Osteocyte (in vitro differentiated cells): Measurements from ENCODE around the genes ZSCAN30 and C18orf21.

- PRO-cap: no peak
These were observed 214.8 kb upstream of the DTNA start for GRCh38 chr18:34495422-34495621.

DNA sequence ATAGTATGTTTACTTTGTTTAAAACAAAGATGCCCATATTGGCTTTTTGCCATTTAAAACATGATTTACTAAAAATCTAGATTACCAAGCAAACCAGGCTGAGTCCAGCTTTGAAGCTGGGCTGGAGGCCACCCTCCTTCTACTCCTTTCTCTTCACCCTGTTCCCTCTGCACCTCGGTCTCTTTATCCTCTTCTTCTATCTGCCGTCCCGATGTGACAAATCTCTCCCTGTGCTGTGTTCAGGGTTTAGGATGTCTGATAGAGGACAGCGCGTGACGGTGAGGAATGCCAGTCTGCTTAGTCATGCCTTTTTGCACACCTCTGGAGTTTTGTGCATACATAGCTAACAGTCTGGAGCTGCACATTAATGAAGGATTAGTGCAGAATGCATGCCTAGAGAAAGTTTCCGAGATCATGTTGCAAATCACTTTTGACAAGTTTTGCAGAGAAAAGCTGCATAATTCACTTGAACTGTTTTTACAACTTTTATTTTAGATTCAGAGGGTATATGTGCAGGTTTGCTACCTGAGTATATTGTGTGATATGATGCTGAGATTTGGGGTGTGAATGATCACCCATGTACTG is 28.4 kb downstream of the DTNA start:
- PRO-cap: no peak

DNA sequence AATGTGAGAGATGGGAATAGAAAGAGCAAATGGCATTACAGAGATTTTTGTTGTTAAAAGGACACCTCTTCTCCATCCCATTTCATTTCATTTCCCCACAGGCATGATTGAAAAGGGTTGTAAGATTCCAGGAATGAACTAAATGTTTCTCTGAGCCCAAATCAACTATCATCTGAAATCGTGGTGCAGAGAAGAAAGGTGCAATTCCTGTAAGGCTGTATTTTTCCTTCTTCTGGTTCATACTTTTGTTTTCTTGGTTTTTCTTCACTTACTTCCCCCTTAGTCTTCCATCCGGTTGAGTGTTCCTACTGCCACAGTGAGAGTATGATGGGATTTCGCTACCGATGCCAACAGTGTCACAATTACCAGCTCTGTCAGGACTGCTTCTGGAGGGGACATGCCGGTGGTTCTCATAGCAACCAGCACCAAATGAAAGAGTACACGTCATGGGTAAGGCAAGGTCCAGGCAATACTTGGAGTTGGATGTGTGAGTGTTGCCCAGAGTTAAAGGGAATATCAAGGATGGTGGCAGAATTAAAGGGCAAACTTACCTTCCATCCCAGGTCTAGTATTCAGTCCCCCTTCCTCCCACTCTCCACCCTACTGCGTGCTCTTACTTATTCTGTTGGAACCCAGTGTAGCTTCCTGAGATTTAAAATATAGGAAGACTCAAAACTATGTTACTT is 107.9 kb downstream of the DTNA start:
- PRO-cap: no peak

DNA sequence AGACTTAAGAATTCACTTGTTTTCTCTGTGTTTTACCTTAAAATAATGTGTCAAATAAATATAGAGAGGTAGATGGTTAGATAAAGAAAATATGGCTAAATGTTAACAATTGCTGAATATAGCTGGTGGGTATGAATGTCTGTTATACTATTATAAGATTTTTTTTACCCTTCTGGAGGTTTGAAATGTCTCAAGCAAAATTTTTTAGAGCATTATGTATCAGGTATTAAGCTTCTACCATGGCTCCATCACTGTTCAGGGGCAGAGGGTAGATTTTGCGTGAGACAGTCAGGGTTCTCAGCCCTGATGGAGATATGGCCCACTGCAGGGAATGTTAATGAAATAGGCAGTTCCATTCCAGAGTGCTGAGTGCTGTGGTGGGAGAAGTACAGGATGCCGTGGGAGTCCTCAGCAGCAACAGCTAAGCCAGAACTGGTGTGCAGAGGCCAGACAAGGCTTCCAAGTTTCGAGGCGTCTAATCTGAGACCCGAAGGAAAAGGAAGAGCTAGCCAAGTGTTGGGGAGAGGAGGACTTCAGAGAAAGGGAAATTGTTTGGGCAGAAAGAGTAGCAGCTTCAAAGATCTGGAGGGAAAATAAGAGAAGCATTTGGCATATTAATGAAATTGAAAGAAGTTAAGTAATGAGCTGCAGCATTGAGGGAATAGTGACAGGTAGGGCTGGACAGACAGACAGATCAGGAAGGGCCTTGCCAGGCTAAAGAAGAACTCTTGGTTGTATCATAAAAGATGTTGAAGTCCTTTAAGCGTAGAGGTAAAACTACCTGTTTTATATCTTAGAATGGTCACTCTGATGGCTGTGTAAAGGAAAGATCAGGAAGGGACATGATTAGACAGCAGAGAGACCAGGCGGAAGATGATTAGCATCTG is 30.2 kb upstream of the MAPRE2 start:
- PRO-cap: no peak

- PRO-cap: no peak
These were observed 11.0 kb upstream of the MAPRE2 start for GRCh38 chr18:35030228-35030610.

DNA sequence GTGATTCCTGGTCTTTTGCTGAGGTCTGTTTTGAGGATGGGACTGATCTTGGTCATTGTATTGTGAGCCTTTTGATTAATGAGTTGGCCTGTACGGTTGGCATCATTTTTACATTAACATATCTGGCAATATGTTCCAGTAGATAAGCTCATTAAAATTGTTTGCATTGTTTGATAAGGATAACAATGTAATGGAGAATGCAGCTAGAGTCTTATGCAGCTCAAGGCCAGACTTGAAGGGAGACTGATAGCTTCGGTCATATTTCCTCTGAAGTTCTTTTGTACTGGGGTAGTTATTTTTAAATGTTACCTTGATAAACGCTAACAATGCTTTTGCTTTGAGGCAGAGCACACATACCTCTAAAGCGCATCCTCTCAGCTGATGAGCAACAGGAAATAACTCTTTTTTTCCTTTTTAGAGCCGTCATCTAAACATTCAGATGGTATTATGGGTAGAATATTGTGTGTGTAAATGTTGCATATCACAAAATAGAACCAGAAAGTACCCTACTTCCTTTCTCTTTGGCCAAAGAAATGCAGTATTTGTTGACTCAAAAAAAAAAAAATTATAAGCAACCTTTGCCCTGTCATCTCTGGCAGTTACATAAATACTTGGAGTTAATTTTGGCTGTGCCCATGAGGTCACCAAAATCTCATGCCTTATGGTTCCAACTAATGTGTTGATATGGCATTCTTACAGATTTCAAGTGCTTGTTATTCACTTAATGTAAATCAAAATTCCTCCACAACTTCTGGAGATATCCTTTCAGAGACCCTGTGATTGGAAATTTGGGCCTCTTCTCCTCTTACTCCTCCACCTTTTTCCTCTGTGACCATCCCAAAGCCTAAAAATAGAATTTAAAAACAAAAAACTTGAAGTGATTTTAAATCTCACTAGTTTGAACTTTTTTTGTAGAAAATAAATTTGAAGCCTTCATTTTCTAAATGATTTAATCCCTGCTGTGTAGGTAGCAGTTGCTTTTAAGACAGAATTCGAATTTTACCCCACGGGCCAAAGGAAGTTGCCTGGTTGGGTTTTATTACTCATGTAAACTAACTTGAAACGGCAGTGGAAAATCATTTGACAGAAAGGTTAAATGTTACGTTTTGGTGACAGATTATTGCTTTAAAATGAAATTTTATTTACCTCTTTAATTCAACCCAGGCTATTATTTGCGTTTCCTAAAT is 1.6 kb downstream of the MAPRE2 start:
- PRO-cap: no peak

DNA sequence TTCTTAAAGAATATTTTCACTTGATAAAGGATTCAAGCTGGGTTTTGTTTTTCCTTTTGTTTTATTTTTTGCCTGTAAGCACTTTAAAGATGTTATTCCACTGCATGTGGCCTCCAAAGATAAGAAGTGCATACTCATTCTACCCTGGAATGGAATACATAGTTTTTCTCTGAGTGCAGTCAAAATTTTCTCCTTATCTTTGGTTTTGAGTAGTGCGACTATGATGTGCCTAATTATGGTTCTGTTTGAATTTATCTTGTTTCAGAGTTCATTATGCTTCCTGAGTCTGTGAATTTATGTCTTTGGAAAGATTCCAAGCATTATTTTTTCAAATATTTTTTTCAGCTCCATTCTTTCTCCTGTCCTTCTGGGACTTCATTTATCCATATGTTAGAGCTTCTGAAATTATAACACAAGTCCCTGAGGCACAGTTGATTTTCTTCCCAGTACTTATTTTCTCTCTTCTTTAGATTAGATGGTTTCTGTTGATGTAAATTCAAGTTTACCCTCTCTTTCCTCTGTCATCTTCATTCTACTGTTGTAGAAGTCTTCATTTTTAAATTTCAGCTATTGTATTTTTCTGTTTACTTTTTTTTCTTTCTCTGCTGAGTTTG is 69.6 kb downstream of the MAPRE2 start:
- PRO-cap: no peak

GRCh38 chr18:35261283-35262020 is 20.6 kb downstream of the ZNF397 start:
- PRO-cap: no peak

DNA sequence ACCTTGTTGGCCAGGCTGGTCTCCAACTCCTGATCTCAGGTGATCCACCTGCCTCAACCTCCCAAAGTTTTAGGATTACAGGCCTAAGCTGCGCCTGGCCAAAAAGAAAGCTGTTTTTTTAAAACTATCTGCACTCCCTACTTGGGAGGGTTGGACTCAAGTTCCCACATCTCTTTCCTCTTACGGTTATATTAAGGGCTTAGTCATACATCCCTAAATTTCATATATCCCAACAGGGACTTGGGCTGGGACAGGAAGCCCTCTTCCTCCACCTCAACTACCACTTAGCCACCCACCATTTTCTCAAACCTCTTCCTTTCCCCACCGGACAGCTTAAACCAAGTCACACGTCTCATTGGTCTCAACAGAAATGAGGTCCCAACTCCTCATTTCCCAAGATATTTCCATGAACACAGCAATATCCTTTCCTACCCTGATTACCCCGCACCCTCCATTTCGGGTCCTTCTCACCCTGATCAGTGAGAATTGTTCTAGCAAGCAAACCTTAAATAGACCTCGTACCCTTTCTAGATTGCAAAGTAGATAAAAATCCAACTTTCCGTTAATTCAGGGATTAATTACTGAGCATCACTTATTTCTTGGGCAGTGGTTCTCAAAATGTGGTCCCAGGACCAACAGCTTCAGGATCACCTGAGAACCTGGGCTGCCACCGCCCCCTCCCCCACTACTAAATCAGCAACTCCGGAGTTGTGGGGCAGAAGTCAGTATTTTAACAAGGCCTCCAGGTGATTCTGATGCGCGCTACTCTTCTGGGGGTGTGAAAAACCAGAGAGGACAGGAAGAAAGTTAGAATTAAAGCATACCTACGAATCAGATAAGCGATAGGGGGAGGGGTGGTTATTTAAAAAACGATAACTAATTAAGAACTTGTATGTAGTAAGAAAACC is 602 bp downstream of the ZSCAN30 start:
- PRO-cap: no peak

GRCh38 chr18:35290111-35290888 is at the start of gene ZSCAN30:
ZSCAN30 (minus strand) TSS chr18:35290229.
- PRO-cap: bidirectional peak, plus-strand start at chr18:35290324, minus-strand start at chr18:35290198

- PRO-cap: no peak
These were observed 1.1 kb upstream of the ZNF24 start for GRCh38 chr18:35344950-35346075.

DNA sequence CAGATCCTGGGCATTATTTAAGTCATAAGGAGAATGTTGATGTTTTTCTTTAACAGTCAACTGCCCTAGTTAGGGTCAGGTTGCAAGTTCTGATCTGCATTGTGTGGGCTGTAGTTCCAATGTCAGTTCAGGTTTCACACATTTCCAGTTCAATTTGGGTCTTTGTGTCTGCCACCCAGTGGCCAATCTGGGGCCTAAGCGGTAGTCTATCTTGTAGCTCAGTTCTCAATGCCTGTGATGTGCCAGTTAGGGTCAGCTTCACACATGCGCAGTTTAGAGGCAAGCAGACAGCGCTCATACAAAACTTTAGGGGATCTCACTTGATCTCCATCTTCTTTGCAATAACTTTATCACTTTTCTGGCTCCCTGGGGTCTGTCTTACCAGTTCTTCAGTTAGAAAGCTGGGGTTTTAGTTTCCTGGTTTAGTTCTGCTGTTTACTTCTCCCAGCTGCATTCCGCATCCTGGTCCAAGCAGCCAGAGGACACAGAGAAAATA is 10.9 kb upstream of the ZNF24 start:
- PRO-cap: no peak

- PRO-cap: no peak
These were observed 9.0 kb downstream of the INO80C start for GRCh38 chr18:35488765-35489195.

DNA sequence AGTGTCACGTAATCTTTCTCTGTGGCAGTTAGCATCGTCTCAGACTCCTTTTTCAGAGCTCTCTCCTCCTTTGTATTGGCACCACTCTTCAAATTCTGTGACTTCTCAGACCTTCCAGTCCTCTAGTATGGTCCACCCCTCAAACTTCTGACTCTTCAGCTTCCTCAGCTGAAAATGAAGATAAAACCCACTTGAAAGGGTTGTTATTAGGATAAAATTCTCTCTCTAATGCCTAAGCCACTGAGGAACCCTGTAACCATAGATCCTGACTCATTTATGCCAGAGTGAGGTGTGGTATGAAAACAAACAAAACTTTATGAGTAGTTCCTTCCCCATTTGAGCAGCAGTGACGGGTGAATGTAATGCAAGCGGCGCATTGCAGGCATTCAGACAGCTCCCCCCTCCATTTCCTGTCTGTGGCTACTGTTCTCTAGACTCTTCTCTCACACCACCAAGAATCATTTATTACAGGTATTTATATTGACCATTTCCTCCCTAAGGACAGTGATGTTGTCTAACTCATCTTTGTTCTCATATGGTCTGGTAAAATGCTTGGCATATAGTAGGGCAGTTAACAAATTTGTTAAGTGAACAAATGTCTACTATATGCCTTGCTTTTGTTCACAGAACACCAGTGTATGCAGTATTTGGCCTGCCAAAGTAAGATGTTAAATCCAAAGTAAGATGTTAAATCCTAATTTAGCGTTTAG is 35.3 kb downstream of the GALNT1 start:
- PRO-cap: no peak

GRCh38 chr18:35654501-35654843 is 72.9 kb downstream of the GALNT1 start:
- PRO-cap: no peak

GRCh38 chr18:35692923-35693912 is 111.7 kb downstream of the GALNT1 start:
- PRO-cap: no peak

- PRO-cap: no peak
These were observed 128.6 kb downstream of the GALNT1 start for GRCh38 chr18:35709759-35710902.

DNA sequence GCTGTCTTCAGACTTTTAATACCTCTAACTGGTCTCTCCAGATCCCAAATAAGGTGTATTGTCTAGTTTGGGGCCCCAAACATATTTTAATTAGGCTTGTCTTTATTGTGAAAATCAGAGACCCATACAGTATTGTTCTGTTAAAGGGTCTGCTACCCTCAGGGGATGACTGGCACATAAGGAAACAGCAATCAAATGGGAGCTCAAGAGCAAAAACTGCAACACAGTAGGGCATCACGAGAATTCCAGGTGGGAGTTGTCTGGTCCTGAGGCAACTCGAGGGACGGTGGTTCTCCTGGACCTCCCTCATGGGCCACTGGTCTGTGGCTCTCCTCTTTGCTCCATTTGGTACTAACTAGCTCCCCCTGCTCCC is 88.3 kb upstream of the C18orf21 start:
- PRO-cap: no peak

DNA sequence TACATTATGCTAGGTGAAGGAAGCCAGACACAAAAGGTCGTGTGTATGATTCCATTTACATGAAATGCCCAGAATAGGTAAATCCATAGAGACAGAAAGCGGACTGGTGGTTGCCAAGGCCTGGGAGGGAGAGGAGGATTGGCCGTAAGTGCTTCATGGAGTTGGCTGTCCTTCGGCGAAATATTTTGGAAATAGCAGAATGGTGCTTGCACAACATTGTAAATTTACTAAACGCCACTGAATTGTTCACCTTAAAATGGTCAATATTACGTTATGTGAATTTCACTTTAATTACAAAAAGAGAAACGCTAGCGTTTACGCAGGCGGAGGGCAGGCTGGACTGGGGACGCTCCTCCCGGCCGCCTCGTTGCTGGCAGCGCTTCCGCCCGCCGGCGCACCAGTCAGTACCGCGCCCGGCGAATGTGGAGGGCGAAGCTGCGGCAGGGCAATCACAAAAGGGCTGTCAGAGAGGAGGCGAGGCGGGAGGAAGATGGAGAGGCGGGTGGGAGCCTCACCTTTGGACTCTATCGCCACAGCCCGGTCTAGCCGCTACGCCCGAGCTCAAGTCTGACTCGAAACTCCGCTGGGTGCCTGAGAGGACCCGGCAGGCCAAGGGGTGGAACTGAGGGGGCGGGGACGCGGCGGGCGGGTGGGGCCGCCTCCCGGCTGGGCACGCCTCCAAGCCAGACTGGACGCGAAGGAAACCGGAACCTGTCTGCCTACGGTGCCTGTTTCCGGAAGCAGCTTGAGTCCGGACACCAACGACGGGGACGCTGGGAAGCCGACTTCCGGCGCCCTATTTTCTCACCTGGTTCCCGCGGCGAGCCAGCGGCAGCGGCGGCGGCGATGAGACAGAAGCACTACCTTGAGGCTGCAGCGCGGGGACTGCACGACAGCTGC is at the start of gene C18orf21:
C18orf21 (plus strand) TSS at position 797 of the 900 bp plus-strand sequence.
- PRO-cap: bidirectional peak, plus-strand start at position 828 of the sequence, minus-strand start at position 574 of the sequence

DNA sequence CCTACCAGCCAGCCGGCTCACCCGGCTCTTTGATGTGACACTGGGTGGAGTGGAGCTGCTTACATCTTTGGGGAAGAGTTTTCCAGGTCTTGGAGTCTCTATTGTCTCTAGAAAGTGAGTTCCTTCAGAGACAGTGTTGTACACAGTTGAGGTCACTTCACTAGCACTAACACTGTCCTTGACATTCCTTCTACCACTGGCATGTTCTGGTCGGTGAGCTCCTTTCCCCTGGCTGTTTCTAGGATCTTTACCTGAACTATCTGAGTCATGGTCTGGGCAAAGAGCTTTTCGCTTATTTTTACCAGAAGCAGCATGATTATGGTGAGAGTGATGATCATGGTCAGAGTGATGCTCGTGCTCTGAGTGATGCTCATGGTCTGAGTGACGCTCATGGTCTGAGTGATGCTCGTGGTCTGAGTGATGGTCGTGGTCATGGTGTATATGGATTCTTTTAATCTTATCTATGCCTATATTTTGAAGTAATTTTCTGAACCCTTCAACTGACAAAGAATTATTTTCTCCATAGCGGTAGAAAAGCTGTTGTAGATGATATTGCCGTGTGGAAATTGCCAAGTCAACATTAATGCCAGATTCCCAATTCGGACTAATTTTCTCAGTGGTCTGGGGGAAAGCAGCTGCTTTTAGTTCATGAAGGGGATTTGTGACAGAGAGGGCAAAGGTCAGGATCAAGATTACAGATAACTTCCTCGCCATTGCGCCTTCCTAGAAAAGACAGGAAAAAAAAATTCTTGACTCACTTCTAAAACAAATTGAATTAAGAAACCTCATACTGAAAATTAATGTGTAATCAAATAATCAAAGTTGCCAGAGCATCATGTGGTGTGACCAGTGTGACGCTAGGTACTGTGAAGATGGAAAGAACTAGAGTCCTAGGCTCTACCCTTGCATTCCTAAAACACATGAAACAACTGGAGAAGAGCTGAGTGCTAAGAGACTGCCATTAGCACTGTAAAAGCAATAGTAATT is 2.6 kb downstream of the SLC39A6 start:
- PRO-cap: no peak